Peyer's patch (tissue), 4 donors: Measurements from ENCODE around the genes SHPRH and GRM1.

- PRO-cap, result unidirectional peak, plus-strand start at chr6:143054708
- RAMPAGE, long total RNA, 4 experiments, result no peak in any of the 4 experiments
Measured at GRCh38 chr6:143054550-143054887, 6.2 kb upstream of the AIG1 start.

- PRO-cap, result no peak
- RAMPAGE, long total RNA, 4 experiments, result no peak in any of the 4 experiments
Measured at GRCh38 chr6:143449521-143450003, 933 bp downstream of the ADAT2 start.

GRCh38 chr6:143543288-143543723 lies 31.8 kb upstream of the FUCA2 start:
- PRO-cap, result no peak
- RAMPAGE, long total RNA, 4 experiments, result no peak in any of the 4 experiments

- PRO-cap, result no peak
- RAMPAGE, long total RNA, 4 experiments, result no peak in any of the 4 experiments
Measured at GRCh38 chr6:143596702-143597381, 80.9 kb upstream of the PHACTR2 start.

DNA sequence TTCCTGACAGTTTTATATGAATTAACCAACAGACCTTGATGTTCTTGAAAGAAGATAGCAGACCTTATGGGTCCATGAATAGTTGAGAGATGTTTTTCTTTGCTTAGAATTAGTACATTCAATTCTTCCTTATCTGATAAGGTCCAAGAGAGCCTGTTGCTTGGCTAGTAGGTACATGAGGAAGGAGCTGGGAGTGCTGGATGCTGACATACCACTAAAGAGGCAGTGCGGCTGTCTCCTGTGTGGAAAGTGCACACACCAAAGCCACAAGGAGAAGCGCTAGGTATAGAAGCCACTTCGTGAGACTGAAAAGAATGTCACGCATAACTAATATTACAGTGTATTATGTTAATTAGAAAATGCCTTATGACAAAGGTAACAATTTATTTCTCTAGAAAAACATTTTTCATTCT lies 77.7 kb downstream of the PHACTR2 start:
- PRO-cap, result no peak
- RAMPAGE, long total RNA, 4 experiments, result no peak in any of the 4 experiments

DNA sequence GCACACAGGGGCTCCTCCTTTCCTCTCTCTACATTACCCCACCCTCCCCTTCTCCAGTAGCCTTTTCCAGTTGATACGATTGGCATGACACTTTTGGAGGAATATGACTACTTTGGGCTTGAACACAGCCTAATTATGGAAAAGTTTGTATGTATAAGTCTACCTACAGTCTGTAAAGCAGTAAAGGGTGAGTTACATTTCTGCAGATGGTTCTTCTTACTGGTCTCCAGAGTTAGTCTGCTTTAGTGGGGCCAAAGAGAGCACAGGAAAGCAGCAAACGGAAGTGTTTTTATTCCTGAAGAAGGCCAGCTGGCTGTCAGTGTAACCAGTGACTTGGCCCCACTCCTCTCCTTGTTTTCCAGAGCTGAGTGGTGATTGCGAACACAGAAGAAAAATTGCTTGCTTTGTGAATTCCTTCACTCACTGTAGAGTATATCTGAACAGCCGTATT lies 37.5 kb downstream of the ZC2HC1B start:
- PRO-cap, result no peak
- RAMPAGE, long total RNA, 4 experiments, result no peak in any of the 4 experiments

- PRO-cap, result no peak
- RAMPAGE, long total RNA, 4 experiments, result no peak in any of the 4 experiments
Measured at GRCh38 chr6:143962863-143964010, 44.8 kb downstream of the PLAGL1 start.

DNA sequence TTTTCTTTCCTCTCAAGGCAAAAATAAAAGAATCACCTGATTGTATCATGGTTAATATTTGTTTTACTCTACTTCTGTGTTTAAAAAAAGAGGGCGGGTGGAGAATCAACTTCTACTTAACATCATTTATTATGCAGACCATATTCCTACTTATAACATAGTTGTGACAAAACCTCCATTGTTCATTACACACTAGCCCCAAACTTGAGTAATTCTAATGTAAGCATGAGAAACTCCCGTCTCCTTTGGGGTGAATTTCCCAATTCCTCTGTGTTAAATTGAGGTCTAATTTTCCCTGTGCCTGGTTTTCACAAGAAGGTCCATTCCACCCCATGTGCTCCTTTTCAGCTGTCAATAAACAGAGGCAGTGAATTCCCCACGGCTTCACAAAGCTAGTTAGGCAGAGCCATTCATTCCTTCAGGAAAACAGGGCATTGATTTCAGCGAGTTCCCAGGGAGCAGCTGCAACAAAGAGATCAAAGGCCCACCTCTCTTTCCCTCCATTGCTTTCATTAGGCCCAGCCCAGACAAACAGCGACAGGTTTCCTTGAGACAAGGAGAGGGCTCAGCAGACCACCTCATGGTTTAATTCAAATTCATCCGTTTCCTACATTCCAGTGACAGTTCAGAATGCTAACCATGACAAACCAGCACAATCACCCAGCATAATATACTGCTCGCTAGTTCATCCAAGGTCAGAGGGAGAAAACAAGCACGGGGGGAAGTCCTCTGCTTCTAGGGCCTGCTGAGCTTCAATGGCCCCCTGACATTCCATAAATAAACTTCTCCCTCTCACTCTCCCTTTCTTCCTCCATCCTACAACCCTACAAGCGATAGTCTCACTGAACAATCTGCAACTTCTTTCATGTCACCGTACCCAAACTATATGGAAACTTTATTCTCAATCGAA lies 35.0 kb downstream of the PLAGL1 start:
- PRO-cap, result no peak
- RAMPAGE, long total RNA, 4 experiments, result start-site peak on the minus strand in 1 of 4 experiments, centred at position 370 of the sequence, 5 reads per replicate

DNA sequence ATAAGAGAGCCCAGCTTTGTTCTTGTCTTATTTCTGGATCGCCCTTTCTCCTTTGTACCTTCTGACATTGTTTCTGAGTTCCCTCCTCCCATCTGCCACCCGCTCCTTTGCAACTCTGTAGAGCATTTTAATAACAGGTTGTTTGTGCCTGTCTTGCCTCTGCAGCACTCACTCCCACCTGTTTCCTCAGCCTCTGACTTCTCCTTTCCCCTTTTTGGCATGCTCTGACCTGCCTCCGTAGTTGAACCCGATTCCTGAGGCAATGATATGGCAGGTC lies 50.1 kb downstream of the UTRN start:
- PRO-cap, result no peak
- RAMPAGE, long total RNA, 4 experiments, result no peak in any of the 4 experiments

DNA sequence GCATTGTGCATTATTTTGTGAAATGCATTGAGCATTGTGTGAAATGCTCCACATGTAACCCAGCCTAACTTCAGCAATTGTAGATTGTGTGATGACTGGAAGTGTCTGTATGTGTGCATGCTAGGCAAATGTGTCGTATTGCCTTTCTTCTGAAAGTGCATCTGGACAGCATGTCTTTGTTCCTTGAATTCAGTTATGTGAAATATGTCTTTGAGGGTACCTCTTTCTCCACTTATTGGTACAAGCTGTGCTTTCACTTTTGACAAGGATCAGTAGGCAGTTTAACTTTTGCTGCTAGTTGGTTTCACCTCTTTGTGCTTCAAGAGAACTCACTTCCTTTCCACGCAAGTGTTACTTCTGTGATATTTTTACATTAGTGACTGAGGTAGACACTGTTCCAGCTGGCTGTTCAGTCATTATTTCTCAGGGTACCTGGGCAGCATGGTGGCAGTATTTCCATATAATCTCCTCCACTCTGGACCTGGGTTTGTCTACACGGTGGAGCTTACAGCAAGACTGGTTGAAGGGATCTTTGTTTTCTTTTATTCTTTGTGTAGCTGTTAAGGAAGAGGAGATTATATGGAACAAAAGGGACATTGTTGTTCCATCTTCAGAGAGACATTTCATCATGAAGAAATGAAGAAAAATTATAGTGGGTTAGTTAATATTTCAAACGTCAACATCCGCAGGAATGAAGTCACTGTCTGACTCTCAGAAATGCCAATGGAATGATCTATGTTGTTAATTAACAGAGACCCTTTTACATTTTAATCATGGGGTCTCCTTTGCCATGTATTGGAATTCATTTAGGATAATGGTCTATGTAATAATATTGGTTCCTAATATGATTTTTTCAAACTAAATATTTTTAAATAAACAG lies 175.4 kb downstream of the UTRN start:
- PRO-cap, result no peak
- RAMPAGE, long total RNA, 4 experiments, result no peak in any of the 4 experiments

- PRO-cap, result no peak
- RAMPAGE, long total RNA, 4 experiments, result start-site peak on the plus strand in 1 of 4 experiments, at chr6:144479828-144479835 at its widest, 43 reads per replicate
Measured at GRCh38 chr6:144479741-144480249, 194.7 kb downstream of the UTRN start.

DNA sequence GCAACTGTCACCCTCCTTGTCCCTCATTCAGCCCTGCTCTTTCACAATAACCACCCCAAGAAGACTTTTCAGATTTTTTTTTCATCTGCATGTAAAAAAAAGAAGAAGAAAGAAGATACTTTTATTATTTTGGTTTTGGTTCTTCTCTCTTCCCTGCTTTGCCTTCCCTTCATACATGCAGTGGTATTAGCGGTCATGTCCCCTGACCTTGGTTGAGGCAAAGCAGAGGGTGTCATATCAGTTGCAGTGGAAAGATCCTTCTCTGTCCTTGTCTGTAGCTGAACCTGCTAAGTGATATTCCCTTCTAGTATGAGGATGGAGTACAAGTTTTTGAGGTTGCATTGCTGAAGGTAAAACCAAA lies 345.7 kb downstream of the UTRN start:
- PRO-cap, result no peak
- RAMPAGE, long total RNA, 4 experiments, result no peak in any of the 4 experiments

DNA sequence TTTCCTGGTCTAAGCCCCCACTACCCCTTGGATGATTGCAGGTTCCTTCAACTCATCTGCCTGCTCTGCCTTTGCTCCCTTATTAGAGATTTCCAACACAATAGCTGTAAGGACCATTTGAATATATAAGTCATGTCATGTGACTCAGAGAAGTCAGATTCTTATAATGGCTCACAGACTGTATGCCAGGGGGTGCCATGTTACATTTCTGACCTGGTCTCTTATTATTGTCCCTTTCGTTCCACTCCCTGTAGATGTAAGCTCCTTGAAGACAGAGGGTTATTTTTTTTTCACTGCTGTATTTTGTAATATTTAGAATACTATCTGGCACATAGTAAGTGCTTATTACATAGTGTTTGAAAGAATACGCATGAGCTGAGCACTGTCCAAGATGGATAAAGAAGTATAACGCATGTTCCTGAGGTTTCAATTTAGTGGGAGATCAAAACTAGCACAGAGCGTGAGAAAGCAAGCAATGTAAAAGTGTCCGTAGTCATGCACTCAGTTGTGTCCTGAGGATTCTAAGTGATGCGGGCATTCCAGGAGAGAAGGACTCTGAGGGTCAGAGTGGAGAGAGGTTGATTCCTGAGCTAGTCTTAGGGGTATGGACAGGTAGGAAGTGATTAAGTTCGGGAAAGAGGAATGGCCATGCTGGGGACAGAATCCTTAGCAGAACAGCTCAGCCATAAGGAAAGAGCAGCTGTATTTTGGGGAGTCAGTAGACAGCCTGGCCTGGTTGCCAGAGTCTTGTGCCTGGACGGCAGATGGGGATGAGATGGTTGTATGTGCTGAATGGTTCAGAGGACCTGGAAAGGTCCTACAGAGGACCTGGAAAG lies 449.8 kb downstream of the UTRN start:
- PRO-cap, result no peak
- RAMPAGE, long total RNA, 4 experiments, result no peak in any of the 4 experiments

DNA sequence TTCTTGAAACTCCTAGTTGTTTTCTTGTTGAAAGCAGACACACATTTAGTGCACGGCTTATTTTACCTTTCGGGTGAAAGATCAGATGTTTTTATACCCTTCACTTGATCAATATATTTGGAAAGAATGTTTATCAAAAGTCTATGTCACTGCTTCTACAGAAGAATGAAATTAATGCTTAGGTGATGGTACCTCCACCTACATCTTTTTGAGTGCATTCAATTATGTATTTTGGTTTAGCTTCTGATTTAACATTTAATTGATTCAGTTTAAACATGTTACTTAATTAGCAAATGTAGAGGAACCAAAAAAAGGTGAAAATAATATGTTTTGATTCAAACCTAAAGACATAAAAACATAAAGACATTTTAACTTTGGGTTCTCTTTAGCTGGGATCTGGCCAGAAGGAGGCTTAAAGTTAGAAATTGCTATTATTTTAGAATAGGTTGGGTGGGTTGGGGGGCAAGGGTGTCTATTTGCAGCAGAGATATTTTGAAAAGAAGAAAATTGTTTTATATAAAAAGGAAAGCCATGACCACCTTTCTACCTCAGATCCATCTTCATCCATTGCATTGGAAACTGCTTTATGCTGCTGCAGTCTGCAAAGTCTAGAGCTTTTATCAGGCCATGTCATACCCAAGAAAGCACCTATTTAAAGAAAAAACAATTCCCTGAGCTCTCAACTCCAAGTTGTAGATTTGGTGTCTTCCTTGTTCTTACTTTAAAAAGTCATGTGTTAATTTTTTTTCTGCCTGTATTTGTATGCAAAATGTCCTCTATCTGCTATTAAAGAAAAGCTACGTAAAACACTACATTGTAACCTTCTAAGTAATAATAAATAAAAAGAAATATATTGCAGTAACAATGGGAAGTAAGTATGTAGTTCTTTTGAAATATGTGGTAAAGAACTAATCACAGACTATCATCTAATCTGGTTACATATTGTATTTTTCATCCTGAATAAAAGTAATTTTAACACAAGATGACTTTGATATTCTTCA lies 567.2 kb downstream of the UTRN start:
- PRO-cap, result no peak
- RAMPAGE, long total RNA, 4 experiments, result no peak in any of the 4 experiments

DNA sequence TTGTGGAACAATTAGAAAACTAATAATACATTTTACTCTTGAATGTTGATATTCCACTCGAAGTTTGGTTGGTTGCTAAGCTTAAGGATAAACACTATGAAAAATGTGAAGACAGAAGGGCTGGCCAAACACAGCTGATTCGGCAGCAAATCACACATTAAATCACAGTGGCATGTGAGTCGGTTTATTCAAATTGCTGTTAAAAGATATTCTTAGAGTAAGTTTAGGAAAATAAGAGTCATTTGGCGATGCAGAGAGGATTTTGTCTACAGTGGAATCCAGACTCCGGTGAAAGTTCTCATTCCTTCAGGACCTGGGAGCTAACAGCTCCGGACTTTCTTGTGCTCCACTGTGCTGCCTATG lies 1.4 kb upstream of the EPM2A start:
- PRO-cap, result no peak
- RAMPAGE, long total RNA, 4 experiments, result no peak in any of the 4 experiments

GRCh38 chr6:145890461-145891148 lies 73.6 kb downstream of the SHPRH start:
- PRO-cap, result no peak
- RAMPAGE, long total RNA, 4 experiments, result no peak in any of the 4 experiments

GRCh38 chr6:145963504-145964701 lies at the start of gene SHPRH:
SHPRH (minus strand) TSS chr6:145964358.
- PRO-cap, result bidirectional peak, plus-strand start at chr6:145963981, minus-strand start at chr6:145963854; bidirectional peak, plus-strand start at chr6:145964587, minus-strand start at chr6:145964375
- RAMPAGE, long total RNA, 4 experiments, result start-site peak on the minus strand in 4 of 4 experiments, at chr6:145964186-145964382 at its widest, 47 to 137 reads per replicate

GRCh38 chr6:146028743-146029409 lies at the start of gene GRM1:
GRM1 (plus strand) TSS chr6:146029062.
- PRO-cap, result no peak
- RAMPAGE, long total RNA, 4 experiments, result no peak in any of the 4 experiments

DNA sequence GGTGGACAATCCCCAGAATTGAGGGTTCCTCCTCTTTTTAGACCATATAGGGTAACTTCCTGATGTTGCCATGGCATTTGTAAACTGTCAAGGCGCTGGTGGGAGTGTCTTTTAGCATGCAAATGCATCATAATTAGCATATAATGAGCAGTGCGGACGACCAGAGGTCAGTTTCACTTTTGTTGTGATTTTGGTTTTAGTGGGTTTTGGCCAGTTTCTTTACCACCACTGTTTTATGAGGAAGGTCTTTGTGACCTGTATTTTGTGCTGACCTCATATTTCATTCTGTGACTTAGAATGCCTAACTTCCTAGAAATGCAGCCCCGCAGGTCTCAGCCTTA lies 288.5 kb downstream of the ADGB start:
- PRO-cap, result no peak
- RAMPAGE, long total RNA, 4 experiments, result no peak in any of the 4 experiments

- PRO-cap, result no peak
- RAMPAGE, long total RNA, 4 experiments, result no peak in any of the 4 experiments
Measured at GRCh38 chr6:147238250-147239095, 34.3 kb downstream of the STXBP5 start.